Measurements from ENCODE around the genes D2HGDH and NEU4.

GRCh38 chr2:241317790-241318136 is 2.0 kb downstream of the SEPTIN2 start:
- PRO-cap, result no peak
- RRBS, result no CpG with 5 or more reads among the region's 2 CpGs

- PRO-cap, result no peak
- RRBS, result no CpG with 5 or more reads among the region's 2 CpGs
Measured at GRCh38 chr2:241331625-241331900, 15.8 kb downstream of the SEPTIN2 start.

GRCh38 chr2:241491767-241492335 is 16.5 kb downstream of the STK25 start:
- PRO-cap, result no peak
- RRBS, result no CpG with 5 or more reads among the region's 9 CpGs

GRCh38 chr2:241496843-241497485 is 11.4 kb downstream of the STK25 start:
- PRO-cap, result no peak
- RRBS, result no CpG with 5 or more reads among the region's 19 CpGs

GRCh38 chr2:241506629-241507192 is 1.7 kb downstream of the STK25 start:
- PRO-cap, result no peak
- RRBS, result no CpG with 5 or more reads among the region's 15 CpGs

DNA sequence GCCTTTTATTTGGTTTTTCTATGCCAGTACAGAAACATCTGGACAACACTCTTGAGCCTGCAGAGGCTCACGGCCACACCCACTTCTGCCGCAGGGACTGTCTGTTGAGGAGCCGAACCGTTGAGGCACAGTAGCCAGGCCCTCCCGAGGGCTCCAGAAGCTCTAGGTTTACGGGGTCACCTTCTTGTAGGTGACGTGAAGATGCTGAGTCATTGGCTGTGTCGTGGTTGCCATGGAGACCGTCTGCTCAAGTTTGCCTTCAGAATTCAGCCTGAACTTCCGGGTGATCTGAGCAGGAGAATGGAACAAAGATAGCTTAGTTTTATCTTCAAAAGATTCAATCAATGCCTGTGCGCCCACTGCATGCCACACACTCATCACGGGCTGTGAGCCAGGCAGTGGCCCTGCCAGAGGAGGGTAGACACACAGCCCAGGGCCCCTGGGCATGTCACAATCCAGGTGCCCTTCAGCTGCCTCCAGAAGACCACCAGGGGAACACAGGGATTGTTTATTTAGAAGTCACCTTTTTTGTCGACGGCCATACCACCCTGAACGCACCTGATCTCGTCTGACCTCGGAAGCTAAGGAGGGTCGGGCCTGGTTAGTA is 26.0 kb downstream of the BOK start:
- PRO-cap, result no peak
- RRBS, result no CpG with 5 or more reads among the region's 18 CpGs

DNA sequence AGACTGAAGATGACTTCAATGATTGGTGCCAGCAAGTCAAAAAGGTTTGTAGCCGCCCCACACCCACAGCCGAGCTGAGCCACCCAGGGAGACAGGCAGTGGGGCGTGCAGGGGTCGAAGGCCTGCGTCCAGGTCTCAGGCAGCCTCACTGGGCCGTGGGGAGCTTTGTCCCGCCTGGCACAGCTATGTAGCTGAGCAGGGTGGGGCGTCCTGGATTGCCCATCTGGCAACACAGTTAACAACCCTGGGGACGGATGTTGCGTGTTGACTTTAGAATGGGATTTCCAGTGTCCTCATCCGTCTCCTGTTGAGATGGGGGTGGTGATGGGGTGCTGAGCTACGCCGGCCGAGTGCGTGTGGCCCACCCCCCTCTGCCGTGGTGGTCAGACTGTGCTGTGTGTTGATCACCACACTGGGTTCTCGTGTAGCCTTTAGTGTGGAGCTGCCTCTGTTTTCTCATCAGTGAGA is 15.8 kb downstream of the DTYMK start:
- PRO-cap, result no peak
- RRBS, result no CpG with 5 or more reads among the region's 17 CpGs

DNA sequence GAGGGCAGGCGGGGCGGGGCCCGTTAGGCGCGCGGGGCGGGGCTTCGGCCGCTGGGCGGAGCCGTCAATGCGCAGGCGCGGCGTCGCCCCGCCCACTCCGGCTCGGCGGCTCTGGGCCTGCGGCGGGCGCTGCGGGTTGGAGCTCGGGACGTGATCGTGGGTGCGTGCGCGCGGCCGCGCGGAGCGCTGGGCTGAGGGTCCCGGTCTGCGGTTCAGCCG is at the start of gene D2HGDH:
D2HGDH (plus strand) TSS at position 95 of the 219 bp plus-strand sequence.
- PRO-cap, result bidirectional peak, plus-strand start at position 95 of the sequence, minus-strand start outside the sequence
- RRBS, result 0% methylated on average over 8 of the region's 38 CpGs

- PRO-cap, result no peak
- RRBS, result no CpG with 5 or more reads among the region's 28 CpGs
Measured at GRCh38 chr2:241777039-241777786, 591 bp downstream of the GAL3ST2 start.

- PRO-cap, result bidirectional peak, plus-strand start at chr2:241809204, minus-strand start at chr2:241809190
- RRBS, result no CpG with 5 or more reads among the region's 33 CpGs
Measured at GRCh38 chr2:241808603-241809377, at the start of gene NEU4. Gene NEU4 (plus strand): TSS chr2:241809193.

DNA sequence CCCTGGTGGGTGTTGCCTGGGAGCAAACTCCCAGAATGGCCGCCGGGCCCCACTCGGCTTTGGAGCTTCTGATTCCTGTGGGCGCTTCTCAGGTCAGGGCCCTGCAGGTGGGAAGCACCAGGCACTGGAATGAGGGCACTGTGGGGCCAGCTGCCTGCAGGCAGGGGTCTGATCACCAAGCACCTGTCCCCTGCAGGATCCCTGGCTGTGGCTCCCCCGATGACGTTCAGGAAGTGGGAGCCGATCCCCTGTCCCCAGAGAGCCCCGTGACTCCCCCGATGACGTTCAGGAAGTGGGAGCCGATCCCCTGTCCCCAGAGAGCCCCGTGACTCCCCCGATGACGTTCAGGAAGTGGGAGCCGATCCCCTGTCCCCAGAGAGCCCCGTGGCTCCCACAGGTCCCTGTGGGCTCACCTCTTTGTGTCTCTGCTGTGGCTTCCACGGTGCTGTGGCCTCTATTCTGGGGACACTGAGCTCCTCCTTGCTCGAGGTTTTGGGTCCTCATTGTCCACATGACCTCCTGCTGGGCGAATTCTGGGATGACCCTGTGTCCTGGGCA is 4.7 kb downstream of the NEU4 start:
- PRO-cap, result no peak
- RRBS, result 26% methylated on average over 2 of the region's 19 CpGs

DNA sequence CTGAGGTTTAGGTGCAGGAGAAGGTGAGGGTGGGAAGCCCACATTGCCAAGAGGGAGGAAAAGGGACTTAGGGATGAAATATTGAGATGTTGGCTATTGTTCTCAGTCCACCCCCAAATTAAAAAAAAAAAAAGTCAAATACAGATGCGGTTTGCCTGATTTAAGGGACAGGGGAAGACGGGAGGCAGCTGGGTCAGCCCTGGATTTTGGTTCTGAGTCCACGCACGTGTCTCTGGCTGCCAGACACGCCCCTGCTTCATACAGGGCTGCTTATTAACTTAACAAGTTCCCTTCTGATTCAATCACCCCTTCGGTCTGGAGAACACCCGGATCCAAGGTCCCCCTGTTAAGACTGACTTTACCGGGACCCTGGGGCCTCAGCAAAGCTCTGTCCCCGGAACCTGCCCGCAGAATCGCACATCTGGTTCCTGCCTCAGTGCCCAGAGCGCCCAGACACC is 26.2 kb upstream of the FAM240C start:
- PRO-cap, result no peak
- RRBS, result 80% methylated on average over 1 of the region's 12 CpGs

- PRO-cap, result no peak
- RRBS, result no CpG with 5 or more reads among the region's 18 CpGs
Measured at GRCh38 chr2:241936778-241936977, 36.4 kb upstream of the FAM240C start.

- PRO-cap, result no peak
- RRBS, result no CpG with 5 or more reads among the region's 28 CpGs
Measured at GRCh38 chr2:242031317-242032221, 131.3 kb upstream of the FAM240C start.

GRCh38 chr2:242083966-242084399 is 183.7 kb upstream of the FAM240C start:
- PRO-cap, result no peak
- RRBS, result no CpG with 5 or more reads among the region's 5 CpGs

DNA sequence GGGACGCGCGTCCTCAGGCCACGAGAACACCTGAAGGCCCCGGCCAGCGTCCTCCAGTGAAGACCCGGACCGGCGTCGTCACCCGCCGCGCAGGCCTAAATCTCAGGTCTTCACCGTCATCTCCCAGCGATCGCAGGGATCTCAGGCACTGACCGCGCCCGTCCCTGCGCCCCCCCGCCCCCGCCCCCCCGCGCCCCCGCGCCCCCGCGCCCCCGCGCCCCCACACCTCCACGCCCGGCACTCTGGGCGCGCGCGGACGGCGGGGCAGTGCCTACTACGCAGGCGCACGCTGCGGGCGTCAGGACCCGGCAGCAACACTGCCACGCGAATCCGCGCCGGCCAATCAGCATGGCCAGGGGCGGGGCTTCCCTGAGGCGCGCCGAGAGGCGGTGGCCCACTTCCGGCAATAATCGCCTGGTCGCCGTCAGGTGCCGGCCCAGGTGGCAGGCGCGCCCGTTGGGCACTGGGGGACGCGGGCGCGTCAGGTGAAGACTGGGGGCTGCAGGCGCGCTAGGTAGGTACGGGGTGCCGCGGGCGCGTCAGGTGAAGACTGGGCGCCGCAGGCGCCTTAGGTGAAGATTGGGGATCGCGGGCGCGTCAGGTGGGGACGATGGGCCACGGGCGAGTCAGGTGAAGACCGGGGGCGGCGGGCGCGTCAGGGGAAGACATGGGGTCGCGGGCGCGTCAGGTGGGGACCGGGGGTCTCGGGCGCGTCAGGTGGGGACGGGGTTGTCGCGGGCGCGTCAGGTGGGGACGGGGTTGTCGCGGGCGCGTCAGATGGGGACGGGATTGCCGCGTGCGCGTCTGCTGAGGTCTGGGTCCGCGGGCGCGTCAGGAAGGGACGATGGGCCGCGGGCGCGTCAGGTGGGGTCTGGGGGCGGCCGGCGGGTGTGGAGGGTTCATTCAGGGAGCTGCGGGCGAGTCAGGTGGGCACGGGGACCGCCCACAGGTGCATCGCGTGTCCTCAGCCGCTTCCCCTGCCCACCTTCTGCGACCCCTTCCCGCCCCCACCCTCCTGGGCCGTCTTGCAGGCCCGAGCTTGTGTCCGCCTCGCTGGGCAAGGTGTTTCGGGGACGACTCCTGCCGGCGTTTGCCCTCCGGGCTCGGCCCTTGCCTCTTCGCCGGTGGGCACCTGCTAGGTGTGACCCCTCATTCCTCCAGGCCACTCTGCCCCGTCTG is 188.4 kb upstream of the FAM240C start:
- PRO-cap, result bidirectional peak, plus-strand start at position 406 of the sequence, minus-strand start at position 278 of the sequence
- RRBS, result under 1% methylated on average over 16 of the region's 145 CpGs